SP-49 (cell line): Measurements from ENCODE around the gene TRAF3.

DNA sequence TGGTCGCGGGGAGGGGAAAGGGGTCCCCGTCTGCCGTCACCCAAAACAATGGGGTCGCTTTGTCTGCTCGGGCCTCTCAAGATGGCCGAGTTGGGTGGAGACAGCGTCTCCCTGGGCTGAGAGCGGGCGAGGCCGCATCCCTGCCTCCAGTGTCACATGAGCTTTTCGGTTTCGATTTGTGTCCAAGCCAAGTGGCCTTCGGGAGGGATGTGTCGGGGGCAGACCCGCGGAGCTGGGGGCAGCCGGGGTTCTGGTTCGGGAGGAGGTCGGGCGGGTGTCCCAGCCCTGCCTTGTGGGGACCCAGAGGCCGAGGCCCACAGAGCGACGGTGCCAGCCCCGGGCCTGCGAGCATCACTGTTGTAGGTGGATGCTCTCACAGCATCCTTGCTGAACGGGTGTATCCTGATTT is 846 bp downstream of the DYNC1H1 start:
- PRO-cap, result no peak

- PRO-cap, result no peak
Observed at GRCh38 chr14:102298616-102298815, 6.4 kb downstream of the MOK start.

GRCh38 chr14:102379035-102380137 is 16.6 kb downstream of the TECPR2 start:
- PRO-cap, result no peak

DNA sequence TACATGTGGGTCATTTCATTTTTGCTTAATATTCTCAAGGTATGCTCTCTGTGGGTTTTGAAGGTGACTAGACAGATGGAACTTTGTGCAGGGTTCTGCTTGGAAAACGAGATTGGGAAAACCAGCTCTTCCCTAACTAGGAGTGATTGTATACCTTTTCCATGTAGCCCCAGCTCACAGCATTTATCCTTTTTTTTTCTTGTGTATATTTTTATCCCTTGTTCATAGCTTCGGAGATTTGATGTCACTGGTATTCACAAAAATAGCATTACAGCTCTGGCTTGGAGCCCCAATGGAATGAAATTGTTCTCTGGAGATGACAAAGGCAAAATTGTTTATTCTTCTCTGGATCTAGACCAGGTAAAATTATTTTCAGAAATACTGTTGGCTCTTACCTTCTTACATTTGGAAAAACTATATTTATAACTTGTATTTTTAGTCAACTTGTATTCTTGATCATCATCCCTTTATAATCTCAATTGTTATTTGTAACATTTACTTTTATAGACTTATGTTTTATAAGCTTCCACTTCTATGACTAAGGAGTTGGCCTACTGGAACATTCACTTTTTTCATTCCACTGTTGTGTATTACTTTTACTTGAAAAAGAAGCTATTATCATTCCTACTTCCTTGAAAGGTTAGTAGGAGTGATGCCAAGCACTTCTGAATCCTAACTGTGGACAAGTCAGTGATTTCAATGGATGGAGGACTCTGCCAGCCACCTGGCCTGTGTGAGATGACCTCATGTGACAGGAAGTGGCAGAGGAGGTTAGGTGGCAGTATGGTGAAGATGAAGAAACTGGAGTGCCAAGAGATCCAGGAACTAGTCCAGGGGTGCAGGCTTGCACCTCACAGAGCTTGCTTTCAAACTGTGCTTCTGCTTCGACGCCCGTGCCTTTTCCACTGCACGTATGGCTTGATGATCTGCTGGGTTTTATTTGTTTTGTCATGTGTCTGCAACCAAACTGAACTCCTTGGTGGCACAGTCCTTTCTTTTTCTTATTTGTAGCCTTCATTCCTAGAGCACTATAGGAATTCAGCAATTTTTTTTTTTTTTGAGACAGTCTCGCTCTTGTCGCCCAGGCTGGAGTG is 45.9 kb downstream of the TECPR2 start:
- PRO-cap, result no peak

GRCh38 chr14:102450180-102450686 is 59.3 kb downstream of the ANKRD9 start:
- PRO-cap, result no peak

DNA sequence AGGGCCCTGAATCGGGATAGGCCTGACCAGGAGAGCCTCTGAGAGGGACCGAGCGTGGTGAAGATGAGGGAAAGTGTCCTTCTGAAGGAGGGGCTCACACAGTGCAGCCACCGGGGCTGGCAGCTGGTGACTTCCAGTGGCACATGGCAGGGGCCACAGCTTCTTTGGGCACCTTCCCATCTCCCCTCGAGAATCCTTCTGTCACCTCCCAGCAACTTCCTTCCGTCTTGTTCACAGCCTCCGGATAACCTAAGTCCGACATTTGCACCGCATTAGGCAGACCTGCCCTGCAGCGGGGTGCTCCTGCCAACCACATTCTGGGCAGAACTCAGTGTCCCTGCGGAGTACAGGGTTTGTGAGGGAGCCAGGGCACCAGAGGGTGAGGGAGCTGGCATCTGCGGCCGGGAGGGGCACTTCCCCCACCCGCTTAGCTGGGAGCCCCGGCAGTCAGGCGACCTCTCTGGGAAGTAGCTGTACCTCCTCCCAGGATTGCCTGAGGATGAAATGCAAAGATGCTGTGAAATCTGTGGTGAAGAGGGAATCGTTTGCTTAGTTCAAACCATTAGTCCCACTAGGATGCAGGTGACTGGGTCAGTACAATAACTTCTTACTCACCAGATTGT is 58.7 kb downstream of the ANKRD9 start:
- PRO-cap, result no peak

DNA sequence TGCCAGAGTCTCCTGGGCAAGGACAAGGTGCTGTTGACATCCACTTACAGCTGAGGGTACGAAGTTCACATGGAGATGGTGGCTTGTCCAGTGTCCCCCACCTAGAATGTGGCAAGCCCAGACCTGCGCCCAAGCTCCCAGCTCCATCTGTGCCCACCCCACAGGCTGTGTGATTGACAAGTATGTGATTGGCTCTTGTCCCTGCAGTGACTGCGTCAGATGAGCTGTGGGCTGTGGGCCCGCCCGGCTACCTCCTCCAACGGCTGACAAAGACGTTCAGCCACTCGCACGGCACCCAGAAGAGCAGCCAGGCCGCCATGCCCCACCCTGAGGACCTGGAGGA is 11.7 kb downstream of the ANKRD9 start:
- PRO-cap, result no peak

DNA sequence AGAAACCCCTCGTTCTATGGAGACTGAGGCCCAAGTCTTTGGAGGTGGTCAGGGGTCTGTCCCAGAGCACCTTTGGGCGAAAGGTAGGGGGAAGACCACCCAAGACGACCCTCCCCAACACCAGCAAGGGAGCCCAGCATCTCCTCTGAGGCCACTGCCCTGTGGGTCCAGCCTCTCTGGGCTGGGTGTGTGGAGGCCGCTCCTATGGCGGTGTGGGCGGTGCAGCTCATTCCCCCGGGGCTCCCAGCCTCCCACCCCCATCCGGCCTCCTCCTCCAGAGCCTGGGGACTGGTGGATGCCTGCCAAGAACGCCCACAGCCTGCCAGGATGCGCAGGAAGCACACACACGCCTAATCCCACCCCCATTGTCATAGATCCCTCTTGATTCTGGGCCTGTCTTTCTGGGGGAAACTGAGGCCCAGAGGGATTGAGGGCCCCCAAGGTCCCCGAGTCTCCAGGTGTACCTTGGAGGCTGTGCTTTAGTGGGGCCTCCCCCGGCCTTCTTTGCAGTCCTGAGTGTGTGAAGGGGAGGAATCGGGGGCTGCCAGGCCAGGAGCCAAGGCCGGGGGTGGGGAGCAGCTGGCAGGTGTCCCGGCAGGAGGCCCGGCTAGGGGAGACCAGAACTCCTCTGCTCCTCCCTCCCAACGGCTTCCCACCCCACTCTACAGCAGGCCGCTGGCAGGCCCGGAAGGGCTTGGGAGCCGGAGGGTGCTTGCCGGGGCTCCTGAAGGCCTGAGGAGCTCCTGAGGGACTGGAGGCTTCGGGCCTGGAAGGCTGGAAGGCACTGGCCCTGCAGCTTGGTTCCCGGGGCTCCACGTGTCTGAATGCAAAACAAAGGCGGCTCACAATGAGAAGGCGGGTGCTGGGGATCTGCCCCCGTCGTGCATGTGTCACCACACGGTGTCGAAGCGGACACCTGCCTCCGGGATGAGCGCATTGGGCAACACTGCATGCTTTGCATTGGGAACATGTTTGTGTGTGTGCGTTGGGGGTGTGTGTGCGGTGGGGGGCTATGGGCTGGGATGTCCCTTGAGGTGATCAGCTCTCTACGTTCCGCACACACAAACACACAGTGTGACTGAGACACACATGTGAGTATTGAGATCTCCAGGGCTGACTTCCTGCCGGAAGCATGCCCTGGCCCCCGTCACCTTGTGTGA is 30.6 kb upstream of the ANKRD9 start:
- PRO-cap, result no peak

- PRO-cap, result no peak
Observed at GRCh38 chr14:102544054-102544294, 34.4 kb upstream of the ANKRD9 start.

DNA sequence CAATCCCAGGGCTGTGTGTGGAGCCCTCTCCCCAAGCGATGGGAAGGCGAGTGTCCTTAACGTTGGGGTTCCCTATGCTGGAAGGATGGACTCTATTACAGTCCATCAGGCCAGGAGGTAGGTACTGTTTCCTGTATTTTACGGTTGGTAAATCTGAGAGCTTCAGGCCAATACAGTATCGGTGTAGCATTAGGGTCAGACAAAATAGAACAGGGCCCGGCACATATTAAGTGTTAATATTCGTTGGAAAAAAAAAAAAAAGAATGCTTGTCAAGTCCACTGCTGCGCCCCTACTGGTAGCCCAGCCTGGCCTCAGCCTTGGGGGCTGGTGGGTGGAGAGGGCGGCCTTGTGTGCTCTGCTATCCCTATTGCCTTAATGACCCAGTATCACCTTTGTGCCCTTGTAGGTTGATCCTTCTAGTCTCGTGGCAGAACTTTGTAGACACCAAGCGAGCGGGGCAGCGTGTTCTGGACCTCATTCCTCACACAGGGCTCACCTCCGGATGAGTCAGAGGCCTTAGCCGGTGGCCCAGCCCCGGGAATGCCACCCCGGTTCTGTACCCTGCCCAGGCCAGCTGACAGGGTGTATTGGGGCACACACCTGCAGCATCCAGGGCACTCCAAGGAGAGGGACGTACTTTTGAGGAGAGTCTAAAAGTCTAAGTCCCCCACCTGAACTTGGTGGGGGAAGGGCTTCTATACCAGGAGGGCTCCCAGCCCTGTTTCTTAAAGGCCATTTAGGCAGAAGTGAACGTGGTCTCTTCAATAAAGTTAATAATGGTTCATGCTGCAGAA is 1.8 kb upstream of the RCOR1 start:
- PRO-cap, result no peak

DNA sequence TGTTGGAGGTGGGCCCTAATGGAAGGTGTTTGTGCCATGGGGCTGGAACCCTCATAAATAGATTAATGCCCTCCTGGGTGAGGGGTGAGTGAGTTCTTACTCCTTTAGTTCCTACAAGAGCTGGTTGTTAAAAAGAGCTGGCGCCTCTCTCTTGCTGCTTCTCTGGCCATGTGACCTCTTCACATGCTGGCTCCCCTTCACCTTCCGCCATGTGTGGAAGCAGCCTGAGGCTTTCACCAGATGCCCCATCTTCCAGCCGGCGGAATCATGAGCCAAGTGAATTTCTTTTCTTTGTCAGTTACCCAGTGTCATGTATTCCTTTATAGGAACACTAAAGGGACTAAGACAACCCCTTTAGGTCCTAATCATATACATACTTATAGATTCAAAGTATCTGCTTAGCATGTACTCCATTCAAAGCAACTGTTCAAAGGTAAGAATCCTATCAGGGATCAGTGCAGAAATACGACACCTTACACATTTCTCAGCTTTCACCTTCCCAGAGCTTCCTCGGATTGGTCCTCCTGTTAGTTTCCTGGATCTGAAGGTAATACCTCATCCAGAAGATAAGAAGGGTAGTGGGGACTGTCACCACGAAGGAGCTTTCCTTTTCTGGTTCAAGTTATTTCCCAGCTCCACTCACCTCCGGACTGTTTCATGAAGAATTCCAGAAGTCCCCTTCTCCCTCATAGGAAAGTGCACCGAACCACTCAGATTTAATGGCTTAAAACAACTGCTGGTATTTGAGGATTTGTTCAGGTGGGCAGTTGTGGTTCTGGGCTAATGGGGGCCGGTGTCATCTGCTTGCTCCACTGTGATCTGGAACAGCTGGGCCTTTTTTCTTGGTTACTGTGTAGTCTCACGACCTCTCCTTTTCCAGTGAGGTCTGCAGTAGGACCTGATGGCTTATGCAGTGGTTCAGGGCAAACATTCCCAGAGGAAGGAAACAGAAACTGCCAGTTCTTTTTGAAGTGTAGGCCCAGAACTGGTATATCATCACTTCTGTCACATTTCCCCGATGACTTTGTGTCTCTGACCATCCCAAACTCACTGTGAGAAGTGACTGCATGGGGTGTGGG is 38.0 kb downstream of the RCOR1 start:
- PRO-cap, result no peak

GRCh38 chr14:102777228-102778250 is at the start of gene TRAF3:
TSS of gene TRAF3 (plus strand) at chr14:102777449.
- PRO-cap, result unidirectional peak, plus-strand start at chr14:102777451

GRCh38 chr14:102778251-102778770 is 1.1 kb downstream of the TRAF3 start:
- PRO-cap, result no peak

GRCh38 chr14:102871552-102872503 is 50.6 kb upstream of the AMN start:
- PRO-cap, result no peak

DNA sequence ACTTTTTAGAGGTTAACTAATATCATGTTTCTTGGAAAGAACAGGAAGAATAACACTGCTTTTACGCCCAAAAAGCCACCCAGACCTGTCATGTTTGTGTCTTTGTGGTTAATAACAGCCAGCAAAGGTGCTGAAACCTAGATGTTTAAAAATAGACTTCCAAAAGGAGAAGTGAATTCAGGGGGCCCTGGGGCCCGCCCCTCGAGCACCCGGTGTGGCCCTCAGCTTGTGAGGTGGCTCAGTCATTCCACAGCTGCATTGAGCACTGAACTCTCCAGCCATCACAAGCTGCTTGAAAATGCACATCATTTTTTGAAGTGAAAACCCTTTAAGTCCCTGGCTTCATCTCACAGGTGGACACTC is 20.8 kb upstream of the AMN start:
- PRO-cap, result bidirectional peak, plus-strand start at position 245 of the sequence, minus-strand start at position 96 of the sequence

GRCh38 chr14:102915288-102915602 is 7.2 kb upstream of the AMN start:
- PRO-cap, result no peak

GRCh38 chr14:102923696-102924369 is 1.4 kb downstream of the AMN start:
- PRO-cap, result no peak

GRCh38 chr14:103119215-103119472 is 4.1 kb upstream of the TNFAIP2 start:
- PRO-cap, result no peak

- PRO-cap, result no peak
Observed at GRCh38 chr14:103125777-103126626, 2.7 kb downstream of the TNFAIP2 start.

DNA sequence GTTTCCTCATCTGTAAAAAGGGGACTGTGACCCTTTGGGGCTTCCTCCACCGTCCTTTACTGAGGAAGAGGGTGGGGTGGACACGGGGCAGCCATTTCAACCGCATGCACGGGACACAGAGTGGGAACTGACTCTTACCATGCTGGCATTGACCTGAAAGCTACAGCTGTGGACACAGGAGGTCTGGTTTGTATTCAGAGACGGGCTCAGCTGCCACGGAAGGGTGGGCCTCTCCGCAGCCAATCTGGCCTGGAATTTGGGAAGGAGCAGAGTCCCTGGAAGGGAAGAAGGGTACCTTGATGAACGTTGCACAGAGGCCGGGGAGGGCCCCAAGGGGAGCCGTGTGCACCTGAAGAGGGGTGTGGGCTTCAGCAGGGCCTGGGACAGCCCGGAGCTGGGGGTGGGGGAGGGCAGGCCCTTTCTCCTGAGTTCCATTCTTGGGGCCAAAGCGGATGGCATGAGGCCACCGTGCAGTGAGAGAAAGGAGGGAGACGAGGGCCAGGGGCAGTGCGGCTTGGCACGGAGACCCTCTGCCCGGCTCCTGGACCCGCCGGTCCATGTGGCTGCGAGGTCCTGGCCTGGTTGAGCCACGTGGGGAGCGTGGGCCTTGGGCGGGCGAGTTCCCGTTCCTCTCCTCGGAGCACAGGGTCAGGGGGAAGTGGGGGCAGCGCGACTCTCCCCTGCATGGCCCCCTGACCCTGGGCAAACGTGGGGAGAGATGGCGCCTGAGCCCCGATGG is 14.6 kb downstream of the TNFAIP2 start:
- PRO-cap, result no peak